Fallopian tube (tissue), 1 donor: ENCODE measurements around a stretch of chr6.

GRCh38 chr6:157008750-157009653 lies 231.8 kb downstream of the ARID1B start:
- PRO-cap = no peak

- PRO-cap = no peak
Measured at GRCh38 chr6:157029133-157029738, 252.1 kb downstream of the ARID1B start.

- PRO-cap = bidirectional peak, plus-strand start at chr6:157089425, minus-strand start at chr6:157089355
Measured at GRCh38 chr6:157089191-157089665, 234.1 kb downstream of the TMEM242 start.

DNA sequence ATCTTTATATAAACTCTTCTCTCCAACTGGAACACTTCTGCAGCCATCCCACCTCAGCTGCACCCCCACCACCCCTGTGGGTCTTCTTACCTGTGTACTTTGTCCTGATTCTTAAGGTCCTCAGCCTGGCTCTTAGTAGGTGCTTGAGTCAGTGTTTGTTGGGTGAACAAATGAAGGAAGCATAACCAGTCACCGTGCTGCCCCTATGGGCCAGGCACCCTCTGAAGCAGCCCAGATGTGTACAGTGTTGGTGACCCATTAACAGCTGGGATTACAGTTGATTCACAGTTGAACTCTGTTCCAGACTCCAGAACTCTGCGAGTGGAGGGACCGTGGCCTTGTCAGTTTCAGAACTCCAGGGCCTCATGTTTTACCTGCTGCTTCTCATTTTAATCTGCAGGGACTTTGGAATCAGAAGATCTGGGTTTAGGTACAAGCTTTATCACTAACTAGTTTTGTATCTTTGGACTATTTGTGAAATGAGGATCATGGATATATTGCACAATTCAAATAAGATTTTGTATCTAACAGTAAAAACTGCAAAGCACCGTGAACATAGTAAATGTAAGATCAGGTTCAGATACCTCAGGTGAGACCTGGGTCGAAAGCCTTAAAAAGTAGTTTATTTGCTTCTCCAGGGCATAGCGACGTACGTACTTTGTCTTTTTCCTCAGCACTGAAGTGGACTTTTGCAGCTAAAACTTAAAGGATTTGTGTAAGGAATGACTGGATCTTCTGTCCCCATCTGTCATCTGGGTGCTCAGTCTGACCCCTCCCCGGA lies 203.6 kb downstream of the TMEM242 start:
- PRO-cap = no peak

GRCh38 chr6:157129175-157129815 lies 194.0 kb downstream of the TMEM242 start:
- PRO-cap = no peak

GRCh38 chr6:157219920-157220119 lies 103.5 kb downstream of the TMEM242 start:
- PRO-cap = no peak

GRCh38 chr6:157379881-157380743 lies 878 bp upstream of the ZDHHC14 start:
- PRO-cap = unidirectional peak, plus-strand start at chr6:157380210; unidirectional peak, plus-strand start at chr6:157380350

DNA sequence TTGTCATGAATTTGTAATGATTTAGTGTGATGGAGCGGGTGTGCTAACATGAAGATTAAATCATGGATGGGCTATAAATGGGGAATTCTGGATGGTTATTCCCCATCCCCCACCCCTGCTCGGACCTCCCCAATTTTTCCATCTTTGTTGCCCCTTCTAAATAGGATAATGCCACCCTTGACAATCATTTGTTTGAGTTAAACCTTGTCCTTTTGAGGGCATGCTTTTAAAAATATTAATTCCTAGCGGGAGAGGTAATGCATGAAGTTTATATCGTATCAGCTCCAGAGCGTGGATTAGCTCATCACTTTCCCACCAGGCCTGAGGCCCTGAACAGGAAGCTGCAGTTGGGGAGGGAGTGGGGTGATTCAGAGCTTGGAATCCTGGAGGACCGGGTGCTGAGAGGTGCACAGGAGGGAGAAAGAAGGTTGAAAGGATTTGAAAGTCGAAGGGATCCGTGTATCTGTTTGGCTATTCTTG lies 24.9 kb downstream of the ZDHHC14 start:
- PRO-cap = no peak

DNA sequence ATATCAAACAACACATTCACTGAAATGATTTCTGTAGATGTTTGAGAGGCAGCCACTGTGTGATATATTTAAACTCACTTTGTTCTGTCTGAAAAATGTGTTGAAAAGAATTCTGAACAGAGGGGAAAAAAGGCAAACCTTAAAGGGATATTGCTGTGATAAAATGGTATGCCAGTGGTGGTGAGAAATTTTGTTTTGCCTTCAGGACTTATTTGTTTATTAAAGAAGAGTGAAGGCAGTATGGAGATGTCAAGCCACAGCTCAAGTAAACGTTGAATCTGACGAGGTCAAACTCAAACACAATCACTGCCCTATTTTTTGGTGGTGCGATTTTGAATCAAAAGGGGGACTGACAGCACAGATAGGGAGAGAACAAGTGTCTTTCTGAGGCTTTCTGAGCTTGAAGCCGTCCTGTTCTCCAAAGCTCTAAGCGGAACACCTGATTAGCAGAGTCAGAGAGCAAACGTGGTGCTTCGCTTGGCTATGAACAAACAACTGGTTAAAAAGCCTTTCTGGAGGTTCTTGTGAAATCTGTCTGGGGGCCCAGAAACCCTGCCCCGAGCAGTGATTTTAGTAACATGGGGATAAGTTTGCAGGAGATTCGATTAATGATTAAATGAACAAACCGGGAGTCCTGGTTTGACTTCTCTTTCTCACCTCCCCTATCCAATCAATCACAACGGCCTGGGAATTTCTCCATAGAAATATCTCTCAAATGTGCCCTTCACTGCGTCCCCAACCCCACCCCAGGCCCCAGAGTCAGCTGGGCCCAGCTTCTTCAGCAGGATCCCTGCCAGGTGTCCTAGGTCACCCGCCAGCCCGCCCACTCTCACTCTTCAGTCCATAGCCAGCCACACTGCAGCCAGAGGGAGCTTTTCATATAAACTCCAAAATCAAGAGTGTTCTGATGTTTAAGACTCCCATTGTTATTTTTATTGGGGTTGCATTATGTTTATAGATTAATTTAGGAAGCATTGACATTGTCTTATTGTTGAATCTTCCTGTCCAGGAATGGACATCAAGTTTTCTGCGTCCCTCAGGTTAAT lies 43.4 kb downstream of the ZDHHC14 start:
- PRO-cap = no peak

DNA sequence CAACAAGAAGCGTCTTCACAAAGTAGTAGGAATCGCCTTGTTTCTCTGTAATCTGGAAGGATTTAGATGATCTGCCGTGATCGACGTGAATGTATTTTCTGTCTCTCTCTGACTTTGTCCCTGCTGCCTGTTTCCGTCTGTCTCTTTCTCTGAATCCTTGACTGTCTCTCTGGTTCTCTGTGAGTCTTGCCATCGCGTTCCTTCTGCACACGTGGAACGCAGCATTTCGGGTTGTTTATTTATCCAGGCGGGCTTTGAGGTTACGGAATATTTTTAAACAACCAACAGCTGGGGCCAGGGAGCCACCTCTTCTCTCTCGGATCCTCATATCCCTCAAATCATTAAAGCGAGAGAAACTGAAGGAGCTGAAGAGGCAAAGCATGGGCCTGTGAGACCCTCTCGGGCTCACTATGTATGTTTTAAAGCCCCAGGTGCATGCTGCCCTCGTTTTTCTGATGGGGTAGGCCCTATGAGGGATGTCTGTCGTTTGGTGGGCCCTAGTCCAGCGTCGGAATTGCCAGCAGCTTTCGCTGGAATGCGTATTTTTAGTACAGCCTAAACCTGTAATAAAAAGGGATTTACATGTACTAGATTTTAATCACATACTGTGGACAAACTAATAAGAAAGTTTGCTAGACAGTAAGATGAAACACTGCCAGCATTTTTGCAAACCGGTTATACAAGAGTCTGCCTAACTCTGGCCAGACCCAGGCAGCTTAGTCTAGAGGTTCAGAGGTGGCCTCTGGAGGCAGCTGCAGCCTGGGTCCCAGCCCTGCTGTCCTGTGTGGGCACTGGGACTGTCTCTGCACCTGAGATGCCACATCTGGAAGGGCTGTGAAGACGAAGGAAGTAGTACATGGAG lies 216.1 kb downstream of the ZDHHC14 start:
- PRO-cap = no peak

DNA sequence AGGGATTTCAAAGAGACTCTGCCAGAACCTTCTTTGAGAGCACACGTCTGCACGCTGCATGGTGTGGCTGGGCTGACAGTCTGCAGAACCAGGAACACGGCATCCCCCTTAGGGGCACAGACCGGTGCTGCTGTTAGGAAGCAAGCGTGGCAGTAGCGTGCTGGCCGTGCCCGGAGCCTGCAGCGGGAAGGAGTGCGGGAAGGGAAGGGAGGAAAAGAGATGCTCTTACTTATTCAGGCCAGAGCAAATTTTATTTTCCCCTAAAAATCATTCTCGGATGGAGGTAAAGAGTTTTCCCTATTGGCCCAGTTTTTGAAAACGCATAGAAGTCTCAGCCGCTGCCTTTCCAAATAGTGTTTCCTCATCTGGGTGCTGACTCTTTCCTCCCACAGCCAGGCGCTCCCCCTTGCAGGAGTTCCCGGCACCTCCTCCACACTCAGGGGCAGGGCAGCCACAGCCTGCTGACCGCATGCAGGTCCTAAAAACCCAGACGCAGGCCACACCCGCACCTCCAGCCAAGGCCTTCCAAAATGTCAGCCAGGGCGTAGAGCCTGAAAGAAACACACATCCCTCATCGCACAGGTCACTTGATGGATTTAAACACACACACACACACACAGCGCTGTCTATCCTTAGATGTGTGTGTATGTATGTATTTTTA lies 187.3 kb upstream of the SNX9 start:
- PRO-cap = unidirectional peak, minus-strand start at position 352 of the sequence

DNA sequence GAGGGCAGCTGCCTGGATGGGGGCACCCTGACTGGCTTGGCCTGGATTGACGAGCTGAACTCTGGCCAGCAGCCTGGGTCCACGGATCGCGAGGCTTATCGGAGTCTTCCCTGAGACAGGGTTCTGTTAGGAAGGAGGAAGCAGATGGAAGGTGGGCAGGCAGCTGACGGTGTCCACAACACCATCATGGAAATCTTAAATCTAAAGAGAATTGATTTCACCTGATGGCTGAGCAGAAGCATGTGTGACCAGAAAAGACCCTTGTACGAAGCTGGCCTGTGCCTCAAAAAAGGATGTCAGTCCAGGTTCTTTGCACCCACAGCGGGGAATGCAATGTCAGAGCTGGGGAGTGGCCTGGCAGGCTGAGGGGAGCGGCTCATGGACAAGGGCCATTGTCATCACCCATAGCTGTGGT lies 109.4 kb upstream of the SNX9 start:
- PRO-cap = no peak

DNA sequence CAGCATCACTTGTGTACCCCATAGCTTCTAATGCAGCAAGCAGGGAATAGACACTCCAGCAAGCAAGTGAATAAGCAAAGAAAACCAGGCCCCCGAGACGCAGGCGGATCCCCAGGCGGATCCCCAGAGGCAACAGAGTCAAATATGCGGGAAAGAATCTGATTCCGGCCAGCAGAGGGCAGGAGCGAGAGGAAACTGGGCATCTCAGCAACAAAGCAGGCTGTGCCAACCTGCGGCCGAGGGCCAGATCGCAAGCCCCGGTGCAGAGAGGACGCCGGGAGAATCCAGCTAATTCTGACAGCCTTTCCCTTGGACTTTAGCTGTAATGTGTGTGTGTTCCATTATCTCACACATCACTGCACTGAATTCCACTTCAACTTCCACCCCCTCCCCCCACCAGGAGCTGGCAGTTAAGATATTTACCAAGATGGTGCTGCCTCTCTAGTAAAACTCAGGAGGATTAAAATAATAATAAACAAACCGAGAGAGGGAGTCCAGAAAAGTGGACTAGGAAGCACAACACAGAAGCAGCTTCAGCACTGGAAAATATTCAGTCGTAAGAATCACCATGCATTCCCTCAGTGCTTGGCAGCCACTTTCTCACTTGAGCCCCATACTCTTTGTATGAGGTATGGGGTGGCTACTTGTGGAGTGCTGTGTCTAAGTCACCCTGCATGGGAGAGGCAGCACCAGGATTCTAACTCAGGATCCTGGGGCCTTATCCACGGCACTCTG lies 66.2 kb upstream of the SNX9 start:
- PRO-cap = no peak

DNA sequence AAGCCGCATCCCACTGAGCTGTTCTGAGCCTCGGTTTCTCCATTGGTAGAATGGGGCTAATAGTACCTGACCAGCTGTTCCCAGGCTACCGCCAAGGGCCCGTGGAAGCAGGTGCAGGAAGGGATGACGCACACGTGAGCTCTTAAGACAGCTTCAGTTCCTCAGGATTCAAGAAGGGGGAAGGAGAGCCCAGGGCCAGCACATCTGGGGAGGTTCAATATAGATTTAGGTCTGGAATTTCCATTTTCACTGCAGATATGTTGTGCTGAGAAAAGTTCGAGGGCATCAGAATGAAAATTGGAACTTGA lies 61.4 kb upstream of the SNX9 start:
- PRO-cap = no peak

GRCh38 chr6:157863318-157864376 lies 40.6 kb downstream of the SNX9 start:
- PRO-cap = no peak

DNA sequence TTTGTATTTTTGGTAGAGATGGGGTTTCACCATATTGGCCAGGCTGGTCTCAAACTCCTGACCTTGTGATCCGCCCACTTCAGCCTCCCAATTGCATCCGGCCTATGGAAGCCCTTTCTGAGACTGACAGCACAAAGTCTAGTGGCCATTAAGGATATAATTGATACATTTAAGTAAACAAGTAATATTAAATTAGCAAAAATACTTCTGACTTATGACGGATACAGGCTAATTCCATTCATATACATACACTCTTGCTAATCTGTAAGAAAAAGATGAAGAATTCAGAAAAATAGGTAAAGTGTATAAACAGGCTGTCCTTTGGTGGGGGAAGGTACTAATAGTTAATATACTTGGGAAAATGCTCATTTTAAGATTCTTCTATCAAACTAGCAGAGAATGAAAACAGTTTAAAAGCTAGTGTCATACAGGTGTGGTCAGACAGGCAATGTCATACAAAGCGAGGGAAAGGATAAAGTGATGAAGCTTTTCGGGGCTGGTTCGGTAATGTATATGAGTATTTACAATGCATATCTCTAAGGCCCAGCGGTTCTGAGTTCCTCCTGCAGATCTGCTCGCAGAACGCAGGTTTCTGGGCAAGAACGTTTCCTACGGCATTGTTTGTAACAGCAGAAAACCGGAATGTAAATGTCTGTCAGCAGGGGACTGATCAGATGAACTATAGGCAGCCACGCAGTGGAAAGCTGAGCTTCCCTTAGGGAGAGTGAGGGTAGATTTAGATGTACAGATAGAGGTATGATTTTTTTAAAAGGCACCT lies 55.7 kb downstream of the SNX9 start:
- PRO-cap = no peak

- PRO-cap = no peak
Measured at GRCh38 chr6:157885093-157886029, 62.3 kb downstream of the SNX9 start.

DNA sequence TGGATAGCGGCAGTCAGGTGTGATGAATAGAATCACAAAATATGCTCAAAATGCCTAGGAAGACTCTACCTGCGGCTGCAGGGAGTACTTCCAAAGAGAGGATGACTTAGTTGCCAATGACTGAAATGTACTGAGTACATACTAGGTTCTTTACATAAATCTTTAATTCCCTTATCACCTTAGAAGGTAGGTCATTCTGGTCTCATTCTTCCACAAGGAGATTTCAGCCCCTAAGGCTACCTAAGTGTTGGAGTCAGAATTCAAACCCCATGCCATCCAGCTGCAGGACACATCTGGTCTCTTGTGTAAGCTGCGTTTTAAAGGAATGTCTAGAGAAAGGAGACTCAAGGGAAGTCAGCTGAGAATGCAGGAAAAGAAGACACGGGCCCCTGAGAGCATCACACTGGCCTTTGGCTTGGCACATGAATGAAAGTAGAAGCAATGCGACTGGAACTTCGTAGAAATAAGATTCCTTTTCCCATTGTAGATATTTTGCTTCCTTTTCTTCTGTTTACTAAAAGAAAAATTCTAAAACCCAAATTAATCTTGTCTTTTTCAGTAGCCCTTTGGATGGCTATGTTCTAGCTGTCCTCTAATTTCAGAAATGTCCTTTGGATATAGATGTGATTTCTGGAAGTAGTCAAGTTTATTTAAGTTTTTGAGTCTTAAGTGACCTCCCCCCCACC lies 76.7 kb upstream of the SYNJ2 start:
- PRO-cap = no peak

DNA sequence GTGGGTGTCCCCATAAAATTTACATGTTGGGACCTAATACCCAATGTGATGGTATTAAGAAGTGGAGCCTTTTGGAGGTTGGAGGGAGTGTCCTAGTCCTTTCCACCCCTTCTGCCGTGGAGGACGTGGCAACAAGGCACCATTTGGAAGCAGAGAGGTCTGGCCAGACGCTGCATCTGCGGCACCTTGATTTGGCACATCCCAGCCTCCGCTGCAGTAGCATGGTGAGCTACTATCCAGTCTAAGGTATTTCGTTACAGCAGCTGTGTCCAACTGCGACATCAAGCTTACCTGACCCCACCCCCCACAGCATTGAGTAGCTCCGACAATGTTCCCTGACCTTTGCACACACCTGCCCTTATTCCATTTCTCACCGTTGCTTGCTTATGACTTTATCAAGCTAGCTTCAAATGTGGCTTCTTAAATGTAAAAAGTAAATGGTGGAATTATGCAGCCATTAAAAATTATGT lies 29.8 kb upstream of the SYNJ2 start:
- PRO-cap = no peak

GRCh38 chr6:157991012-157991587 lies 9.4 kb downstream of the SYNJ2 start:
- PRO-cap = no peak